Left lung (tissue), 1 donor: ENCODE measurements around the gene FRS3.

DNA sequence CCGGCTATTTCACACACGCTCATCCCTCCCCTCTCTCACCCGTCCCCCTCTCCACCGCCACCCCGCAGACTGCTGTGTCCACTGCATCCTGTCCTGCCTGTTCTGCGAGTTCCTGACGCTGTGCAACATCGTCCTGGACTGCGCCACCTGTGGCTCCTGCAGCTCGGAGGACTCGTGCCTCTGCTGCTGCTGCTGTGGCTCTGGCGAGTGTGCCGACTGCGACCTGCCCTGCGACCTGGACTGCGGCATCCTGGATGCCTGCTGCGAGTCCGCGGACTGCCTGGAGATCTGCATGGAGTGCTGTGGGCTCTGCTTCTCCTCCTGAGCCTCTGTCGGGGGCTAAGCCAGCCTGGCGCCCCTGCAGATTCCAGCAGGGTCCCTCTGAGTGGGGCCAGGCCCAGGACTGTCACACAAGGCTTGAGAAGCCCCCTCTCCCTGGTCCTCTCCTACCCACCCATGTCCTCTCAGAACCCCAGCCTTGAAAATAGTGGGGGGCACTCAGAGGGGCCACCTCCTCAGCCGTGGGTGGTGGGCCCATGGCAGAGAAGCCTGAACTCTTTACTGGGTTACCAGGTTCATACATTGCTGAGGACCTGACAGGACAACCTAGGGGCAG lies 15.1 kb downstream of the MDFI start:
- PRO-cap: no peak

GRCh38 chr6:41706598-41707406 lies 28.6 kb downstream of the TFEB start:
- PRO-cap: bidirectional peak, plus-strand start at chr6:41707070, minus-strand start at chr6:41706944

- PRO-cap: bidirectional peak, plus-strand start at chr6:41723676, minus-strand start at chr6:41723562
Observed at GRCh38 chr6:41723244-41724327, 11.8 kb downstream of the TFEB start.

DNA sequence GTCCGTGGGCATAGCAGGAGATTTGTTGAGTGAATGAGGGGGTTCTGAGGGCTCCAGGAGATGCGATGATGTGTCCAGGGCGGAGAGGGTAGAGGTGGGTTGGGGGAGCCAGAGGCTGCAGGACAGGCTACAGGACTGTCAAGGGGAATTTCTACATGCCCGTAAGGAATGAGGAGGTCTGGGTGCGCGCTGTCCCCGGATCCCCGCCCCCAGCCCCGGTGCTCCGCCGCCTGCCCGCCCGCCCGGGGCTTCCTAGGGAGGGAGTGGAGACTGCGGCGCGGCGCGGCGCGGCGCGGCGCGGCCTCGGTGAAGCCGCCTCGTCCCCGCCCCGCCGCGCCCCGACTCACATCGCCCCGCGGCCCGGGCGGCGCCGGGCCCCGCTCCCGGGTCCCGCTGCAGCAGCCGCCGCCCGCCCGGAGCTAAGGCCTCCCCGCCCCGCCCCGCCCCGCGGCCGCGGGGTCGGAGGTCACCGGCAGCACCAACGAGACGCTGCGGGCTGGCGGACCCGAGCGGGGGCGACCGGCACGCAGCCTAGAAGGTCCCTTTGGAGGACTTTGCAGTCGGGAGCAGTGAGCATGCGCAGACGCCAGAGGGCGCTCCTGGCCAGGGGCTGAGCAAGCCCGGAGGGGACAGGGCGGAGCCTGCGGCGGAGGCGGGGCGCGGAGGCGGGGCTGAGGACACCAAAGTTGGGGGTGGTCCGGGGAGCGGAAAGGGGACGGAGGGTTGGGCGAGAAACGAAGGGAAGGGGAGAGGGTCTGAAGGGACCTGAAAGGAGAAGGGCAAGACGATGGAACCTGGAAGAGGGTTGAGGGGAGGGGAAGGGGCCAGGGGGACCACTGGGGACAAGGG lies at the start of gene FRS3:
FRS3 (minus strand) TSS at position 432 of the 849 bp plus-strand sequence.
- PRO-cap: bidirectional peak, plus-strand start at position 737 of the sequence, minus-strand start at position 395 of the sequence

- PRO-cap: no peak
Observed at GRCh38 chr6:41937968-41938631, 3.5 kb downstream of the CCND3 start.

GRCh38 chr6:42016854-42017691 lies 33.3 kb upstream of the TAF8 start:
- PRO-cap: no peak

DNA sequence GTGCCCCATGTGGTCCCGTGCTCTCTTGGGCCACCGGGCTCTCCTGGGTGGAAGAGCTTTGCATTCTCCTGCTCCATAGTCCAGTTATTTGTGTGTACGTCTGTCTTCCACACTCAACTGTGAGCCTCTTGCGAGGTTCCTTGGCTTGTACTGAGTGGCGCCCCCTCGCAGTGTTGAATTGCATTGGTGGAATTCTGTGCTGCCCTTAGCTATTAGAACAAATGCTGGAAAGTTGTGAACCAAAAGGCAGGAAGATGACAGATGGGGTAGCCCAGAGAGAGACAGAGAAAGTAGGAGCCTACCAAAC lies 45.9 kb downstream of the TAF8 start:
- PRO-cap: no peak

DNA sequence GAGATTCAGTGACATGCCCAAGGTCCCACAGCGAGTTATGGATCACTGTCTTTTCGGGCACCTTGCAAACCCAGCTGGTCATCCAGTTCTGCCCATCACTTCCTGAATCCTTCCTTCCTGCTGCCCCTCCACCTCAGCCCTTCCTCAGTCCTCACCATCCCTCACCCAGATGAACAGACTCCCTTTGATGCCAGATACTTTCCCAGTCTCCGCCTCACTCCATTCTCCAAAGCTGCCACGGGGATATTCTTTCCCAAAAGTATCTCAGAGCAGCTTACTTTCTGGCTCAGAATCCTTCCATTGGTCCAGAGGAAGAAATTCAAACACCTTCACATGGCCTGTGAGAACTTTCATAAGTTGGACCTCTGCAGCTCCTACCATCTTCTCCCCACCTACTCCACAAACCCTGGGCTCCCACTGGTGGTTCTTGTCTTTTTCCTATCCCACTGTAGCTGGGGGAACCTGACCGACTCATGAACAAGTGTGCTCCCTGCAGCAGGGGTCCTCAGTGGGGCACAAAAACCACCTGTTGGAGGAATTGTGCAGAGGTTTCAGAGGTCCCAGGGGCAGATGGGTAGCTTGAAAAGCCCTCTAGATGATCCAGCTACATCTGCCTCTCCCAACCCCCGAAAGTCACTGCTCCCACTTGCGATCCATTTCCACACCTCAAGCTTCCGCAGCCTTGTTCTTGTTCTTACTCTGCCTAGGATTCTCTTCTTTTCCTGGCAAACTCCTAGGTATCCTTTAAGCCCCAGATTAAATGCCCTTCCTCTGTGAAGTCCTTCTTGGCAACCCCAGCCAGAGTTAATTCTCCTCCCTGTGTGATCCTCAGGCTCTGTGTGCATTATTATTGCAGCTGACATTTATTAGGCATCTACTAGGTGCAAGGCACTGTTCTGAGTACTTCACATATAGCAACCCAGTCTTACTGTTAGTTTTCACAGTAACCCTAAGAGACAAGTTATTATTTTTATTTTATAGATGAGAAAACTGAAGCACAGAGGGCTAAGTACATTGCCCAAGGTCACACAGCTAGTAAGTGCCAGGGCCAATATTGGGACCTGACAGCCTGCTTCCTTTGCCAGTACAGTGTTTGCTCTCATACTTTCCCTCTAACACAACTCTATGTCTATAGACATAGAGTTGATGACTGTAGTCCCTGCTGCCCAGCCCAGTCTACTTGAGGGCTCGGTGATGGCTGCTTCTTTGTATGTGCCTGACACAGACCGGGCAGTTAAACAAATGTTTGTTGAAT lies 25.7 kb downstream of the C6orf132 start:
- PRO-cap: no peak

GRCh38 chr6:42137258-42137753 lies 5.1 kb downstream of the C6orf132 start:
- PRO-cap: no peak

DNA sequence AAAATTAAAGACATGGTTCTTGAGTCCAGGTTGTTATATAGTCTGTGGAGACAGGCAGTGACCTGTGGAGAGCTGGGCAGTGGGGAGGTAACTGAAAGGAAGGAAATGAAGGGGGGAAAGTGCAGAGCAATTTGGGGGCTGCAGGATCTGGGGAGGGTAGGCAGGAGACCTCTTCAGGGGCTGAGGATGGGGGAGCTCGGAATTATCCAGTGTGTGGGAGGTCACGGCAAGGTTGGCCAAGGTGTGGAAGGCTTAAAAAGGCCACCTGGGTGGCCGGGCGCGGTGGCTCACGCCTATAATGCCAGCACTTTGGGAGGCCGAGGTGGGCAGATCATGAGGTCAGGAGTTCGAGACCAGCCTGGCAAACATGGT lies 3.1 kb upstream of the C6orf132 start:
- PRO-cap: unidirectional peak, plus-strand start at position 100 of the sequence

DNA sequence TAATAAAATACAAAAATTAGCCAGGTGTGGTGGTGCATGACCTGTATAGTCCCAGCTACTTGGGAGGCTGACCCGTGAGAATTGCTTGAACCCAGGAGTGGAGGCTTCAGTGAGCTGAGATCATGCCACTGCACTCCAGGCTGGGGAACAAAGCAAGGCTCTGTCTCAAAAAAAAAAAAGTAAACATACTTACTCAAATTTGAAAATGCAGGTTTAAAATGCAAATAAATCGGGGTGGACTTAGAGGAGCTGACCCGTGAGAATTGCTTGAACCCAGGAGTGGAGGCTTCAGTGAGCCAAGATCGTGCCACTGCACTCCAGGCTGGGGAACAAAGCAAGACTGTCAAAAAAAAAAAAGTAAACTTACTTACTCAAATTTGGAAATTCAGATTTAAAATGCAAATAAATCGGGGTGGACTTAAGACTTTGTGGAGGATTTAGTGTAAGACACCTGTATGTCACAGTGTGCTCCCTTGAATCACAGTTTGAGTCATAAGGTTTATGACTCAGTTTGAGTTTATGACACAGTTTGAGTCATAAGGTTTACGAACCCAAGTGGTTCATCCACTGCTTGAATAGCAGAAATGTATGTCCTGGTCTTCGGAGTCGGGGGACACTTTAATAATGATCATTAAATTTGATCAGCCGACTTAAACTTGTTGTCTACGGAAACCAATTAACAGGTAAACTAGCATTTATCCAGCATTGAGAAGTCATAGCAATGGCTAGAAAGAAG lies 6.7 kb upstream of the MRPS10 start:
- PRO-cap: no peak

GRCh38 chr6:42287287-42287500 lies 69.5 kb upstream of the MRPS10 start:
- PRO-cap: no peak

DNA sequence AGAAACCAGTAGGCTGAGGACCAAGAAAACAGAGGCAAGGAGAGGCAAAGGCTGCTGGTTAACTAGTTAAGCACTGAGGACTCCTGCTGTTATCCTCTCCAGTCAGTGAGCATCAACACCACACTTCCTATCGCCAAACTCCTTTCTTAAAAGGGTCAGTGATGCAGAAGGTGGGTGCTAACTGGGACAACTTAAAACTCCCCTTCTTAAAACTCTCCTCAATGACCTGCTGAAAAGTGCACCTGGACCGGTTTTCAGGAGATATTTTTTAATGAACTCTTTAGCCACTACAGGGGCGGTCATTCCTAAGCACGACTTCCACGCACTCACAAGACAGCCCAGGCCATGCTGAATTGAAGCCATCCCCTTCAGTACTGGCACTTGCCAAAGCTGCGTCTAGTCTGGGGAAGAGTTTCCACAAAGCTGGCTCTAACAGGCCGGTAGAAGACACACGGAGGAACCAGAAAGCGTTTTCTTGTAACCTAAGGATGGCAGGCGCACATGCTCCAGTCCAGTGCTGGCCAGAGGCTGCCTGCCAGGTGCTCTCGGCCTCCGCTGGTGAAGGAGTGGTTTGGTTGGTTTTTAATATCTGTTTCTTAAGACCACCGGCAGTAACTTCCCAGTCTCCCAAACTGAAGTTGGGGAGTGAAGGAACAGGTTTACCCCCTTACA lies 1.5 kb downstream of the TRERF1 start:
- PRO-cap: no peak

- PRO-cap: no peak
Observed at GRCh38 chr6:42454175-42455139, 2.7 kb upstream of the TRERF1 start.

DNA sequence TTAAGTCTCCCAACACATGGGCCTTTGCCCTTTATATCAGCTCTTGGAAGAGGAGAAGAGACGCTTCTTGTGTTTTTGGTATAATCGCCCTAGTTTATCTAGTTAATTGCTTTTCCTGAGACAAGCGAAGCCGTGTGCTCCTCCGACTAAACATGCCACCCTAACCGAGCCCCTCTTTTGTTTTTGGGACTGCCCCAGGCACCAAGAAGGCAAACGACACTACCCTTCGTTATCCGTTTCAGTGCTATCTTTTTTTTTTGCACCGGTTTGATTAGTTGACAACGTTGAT lies 799 bp downstream of the UBR2 start:
- PRO-cap: no peak

DNA sequence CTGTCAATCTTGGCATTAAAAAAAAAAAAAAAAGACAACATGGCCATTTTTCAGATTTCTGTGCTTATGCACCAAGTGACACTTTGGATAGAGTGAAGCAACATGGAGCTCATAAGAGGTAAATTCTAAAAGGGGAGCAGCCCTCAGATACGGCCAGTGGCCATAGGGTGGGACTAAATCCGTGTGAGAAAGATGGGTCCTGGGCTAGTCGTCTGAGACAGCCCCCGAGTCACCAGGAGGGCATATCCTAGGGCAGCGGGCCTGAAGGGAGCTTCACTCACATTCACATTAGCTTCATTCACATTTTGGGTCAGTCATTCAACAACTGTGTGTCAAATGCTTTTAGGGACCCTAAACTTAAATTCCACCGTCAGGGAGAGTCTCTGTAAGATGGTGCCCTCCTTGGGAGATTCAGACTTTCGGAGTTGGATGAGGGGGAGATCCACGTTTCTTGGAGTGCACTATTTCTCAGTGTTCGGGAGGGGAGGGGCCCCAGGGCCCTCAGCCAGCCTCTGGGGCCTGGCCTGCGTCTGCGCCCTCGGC lies 24.5 kb downstream of the PRPH2 start:
- PRO-cap: unidirectional peak, plus-strand start at position 417 of the sequence; unidirectional peak, plus-strand start at position 474 of the sequence

DNA sequence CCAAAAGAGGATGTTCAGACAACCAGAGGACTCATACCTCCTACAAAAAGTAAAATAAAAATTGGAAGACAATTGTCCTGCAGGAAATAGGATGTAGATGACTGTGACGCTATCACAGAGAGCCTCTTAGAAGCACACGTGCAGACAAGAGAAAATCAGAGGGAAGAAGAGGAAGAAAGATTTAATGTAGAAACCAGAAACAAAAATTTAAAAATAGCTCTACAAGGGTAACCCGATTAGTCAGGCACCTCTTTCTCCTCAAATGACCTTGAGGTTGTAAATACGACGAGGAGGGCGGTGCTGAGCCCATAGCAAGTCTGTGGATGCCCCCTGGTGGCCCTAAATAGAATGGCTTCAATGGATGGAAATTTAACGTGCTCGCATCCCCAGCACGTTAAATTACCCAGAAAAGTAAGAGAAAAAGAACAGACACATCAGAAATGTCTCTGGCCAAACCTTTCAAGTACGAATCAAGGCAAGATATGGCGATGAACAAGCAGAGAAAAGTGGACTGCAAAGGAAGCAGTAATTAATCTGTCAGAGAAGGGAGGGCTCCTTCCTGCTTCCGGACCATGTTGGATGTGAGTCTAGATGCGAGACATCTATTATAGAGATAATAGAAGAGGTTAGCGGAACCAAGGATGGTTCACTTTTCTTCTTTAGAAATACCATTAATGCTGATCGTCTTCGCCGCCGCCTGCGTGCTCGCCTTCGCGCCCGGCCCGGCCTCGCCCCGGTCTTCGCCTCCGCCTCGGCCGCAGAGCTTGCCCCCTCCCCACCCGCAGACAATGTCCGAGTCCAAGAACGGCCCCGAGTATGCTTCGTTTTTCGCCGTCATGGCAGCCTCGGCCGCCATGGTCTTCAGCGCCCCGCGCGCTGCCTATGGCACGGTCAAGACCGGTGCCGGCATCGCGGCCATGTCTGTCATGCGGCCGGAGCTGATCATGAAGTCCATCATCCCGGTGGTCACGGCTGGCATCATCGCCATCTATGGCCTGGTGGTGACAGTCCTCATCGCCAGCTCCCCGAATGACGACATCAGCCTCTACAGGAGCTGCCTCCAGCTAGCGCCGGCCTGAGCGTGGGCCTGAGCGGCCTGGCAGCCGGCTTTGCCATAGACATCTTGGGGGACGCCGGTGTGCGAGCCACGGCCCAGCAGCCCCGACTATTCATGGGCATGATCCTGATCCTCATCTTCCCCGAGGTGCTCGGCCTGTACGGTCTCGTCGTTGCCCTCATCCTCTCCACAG lies 4.5 kb upstream of the PRPH2 start:
- PRO-cap: bidirectional peak, plus-strand start at position 616 of the sequence, minus-strand start at position 571 of the sequence; bidirectional peak, plus-strand start at position 1,106 of the sequence, minus-strand start at position 946 of the sequence

GRCh38 chr6:42769863-42770146 lies 12.0 kb upstream of the BICRAL start:
- PRO-cap: no peak

- PRO-cap: no peak
Observed at GRCh38 chr6:42772511-42772952, 9.3 kb upstream of the BICRAL start.

GRCh38 chr6:42782539-42783279 lies 857 bp downstream of the BICRAL start:
- PRO-cap: bidirectional peak, plus-strand start at chr6:42782725, minus-strand start at chr6:42782829; bidirectional peak, plus-strand start at chr6:42783054, minus-strand start at chr6:42783186